Progenitor cell of endocrine pancreas (in vitro differentiated cells): Measurements from ENCODE around the genes ISLR2, ARID3B and LMAN1L.

GRCh38 chr15:72577125-72577924 lies 77.2 kb upstream of the GOLGA6B start:
- PRO-cap: no peak

- PRO-cap: no peak
Observed at GRCh38 chr15:73053595-73054056, 1.4 kb downstream of the NEO1 start.

- PRO-cap: no peak
Observed at GRCh38 chr15:73366828-73367436, 1.8 kb downstream of the HCN4 start.

DNA sequence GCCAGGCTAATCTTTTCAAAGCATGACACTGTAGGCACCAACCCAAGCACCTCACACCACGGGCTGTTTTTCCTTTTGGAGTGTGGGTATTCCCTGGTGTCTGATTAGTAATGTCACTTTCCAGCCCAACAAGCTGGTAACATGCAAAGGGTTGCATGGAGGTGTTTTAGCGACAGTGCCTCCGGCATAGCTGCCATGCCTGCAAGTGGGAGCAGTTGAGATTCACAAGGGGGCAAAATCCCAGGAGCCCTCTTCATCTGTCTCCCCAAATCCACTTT lies 68.3 kb downstream of the NPTN start:
- PRO-cap: no peak

GRCh38 chr15:73684644-73685473 lies 676 bp downstream of the CD276 start:
- PRO-cap: bidirectional peak, plus-strand start at chr15:73685066, minus-strand start at chr15:73684932

GRCh38 chr15:73889352-73889795 lies 16.0 kb downstream of the TBC1D21 start:
- PRO-cap: no peak

GRCh38 chr15:74044191-74044983 lies 38.0 kb downstream of the GOLGA6A start:
- PRO-cap: no peak

- PRO-cap: no peak
Observed at GRCh38 chr15:74129789-74130734, at the start of gene ISLR2. Gene ISLR2, plus strand, starts transcription at chr15:74130586.

DNA sequence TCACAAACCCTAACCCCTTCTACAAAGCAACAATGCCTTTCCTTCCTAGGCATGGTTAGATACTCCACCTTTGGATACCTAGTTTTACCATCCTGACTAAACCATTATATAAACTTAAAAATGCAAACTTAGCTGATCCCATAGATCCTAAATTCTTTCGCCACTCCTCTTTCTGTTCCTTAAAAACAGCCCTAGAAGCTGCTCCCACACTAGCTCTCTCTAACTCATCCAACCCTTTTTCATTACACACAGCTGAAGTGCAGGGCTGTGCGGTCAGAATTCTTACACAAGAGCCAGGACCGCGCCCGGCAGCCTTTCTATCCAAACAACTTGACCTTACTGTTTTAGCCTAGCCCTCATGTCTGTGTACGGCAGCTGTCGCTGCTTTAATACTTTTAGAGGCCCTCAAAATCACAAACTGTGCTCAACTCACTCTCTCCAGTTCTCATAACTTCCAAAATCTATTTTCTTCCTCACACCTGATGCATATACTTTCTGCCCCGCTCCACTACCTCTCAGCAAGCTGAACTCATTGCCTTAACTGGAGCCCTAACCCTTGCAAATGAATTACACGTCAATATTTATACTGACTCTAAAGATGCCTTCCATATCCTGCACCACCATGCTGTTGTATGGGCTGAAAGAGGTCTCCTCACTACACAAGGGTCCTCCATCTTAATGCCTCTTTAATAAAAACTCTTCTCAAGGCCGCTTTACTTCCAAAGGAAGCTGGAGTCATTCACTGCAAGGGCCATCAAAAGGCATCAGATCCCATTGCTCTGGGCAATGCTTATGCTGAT lies 9.8 kb downstream of the CYP11A1 start:
- PRO-cap: no peak

DNA sequence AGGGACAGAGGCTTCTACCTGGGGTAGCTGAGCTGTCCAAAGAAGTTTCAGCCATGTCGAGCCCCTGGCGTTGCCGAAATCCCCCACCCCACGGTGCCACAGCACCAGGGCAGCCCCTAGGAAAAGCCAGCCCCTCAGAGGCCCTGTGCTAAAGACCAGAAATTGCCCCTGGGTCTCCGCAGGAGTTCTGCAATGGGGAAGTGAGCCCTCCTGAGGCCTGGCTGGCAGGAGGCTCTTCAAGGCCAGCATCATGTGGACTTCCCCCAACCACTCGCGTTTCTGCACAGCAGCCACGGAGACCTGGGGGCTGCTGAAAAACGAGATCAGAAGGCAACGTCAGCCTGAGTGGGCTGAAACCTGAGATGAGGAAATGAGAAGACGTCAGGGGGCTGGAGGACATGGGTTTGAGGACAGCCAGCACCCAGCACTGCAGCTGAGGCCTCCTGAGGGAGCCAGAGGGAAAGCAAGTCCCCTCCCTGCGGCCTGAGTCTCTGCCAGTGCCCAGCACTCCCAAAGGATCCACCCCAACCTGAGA lies 29.0 kb upstream of the CYP11A1 start:
- PRO-cap: no peak

GRCh38 chr15:74428431-74428794 lies 5.3 kb downstream of the SEMA7A start:
- PRO-cap: no peak

GRCh38 chr15:74489828-74490552 lies 29.0 kb upstream of the UBL7 start:
- PRO-cap: no peak

GRCh38 chr15:74541107-74541840 lies at the start of gene ARID3B:
Gene ARID3B, plus strand, starts transcription at chr15:74541220.
- PRO-cap: bidirectional peak, plus-strand start at chr15:74541275, minus-strand start at chr15:74541047; bidirectional peak, plus-strand start at chr15:74541733, minus-strand start at chr15:74541505

DNA sequence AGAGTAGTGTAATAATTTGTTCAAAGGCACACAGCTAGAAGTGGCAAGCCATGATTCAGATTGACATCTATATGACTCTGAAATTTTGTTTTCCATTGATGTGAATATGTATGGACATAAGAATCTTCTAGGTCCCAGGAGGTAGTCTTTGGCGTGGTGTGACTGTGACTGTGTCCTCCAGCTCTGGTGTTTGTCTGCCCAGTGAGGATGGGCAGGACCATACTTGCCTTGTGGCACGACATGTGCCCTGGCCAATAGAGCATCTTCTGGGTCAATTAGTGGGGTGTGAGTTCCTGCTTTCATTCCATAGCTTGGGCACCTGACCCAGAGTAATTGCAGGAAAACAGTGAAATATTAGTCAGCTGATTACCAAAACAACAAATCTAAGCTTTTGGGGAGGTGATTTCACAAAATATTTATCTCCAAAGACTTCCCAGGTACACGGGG lies 1.9 kb downstream of the CLK3 start:
- PRO-cap: no peak

- PRO-cap: no peak
Observed at GRCh38 chr15:74624685-74625282, 9.1 kb downstream of the CLK3 start.

DNA sequence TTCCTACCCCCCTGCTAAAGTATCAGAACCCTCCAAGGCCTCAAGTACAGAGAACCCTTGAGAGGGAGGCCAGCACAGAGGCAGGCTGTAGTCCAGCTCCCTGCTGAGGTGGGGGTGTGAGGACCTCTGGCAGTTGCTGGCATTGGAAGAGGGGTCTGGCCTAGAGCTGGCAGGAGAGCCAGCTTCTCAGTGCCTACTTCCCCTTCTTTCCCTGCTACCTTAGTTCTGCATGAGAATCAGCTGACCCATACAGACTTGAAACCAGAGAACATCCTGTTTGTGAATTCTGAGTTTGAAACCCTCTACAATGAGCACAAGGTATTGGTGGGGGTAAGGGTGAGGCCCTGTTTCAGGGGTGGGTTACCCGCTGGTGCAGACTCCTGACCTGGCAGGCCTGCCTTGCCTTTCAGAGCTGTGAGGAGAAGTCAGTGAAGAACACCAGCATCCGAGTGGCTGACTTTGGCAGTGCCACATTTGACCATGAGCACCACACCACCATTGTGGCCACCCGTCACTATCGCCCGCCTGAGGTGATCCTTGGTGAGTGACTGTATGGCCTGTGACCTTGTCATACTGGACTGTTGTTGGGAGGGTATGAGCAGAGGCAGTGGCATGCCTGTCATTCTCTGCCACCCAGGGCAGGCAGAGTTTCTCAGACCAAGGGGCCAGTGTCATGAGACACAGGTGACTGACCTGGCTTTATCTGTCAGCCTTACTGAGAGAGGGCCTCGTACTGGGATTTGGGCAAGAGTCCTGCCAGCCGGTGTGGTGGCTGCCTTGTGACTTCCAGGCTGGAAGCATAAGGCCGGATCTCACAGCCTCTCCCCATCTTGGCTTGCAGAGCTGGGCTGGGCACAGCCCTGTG lies 11.7 kb downstream of the CLK3 start:
- PRO-cap: no peak

DNA sequence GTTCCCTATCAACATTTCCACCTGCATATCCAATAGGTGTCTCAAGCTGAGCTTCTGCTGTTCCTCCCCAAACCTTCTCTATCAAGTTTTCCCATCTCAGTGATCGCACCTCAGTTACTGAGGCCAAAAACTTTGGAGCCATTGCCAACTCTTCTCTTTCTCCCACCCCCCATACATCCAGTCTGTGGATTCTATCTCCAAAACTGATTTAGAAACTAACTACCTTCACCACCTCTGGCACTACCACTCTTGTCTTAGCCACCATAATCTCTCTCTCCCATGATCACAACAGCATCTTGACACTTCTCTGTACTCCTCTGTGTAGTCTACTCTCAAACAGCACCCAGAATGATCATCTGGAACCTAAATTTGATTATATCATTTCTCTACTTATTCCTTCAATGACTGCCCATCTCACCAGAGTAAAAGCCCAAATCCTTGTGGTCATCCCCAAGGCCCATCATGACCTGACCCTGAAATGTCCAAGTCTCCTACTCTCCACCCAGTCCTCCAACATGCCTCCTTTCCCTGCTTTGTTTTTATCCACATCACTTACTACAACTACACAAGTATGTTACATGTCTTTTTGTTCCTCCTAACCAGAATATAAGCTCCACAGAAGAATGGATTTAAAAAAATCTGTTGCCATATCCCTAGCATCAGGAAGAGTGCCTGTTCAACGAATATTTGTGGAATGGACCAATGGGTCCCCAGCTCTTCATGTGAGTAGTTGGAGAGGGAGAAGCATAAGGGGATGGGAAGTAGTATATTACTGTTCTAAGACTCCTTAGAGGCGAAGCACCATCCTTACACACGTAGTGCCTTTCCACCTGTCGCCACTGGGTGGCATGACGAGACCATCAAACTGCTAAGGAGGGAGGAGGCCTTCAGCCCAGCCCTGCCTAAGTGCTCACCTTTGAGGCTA lies 19.1 kb downstream of the CLK3 start:
- PRO-cap: no peak

GRCh38 chr15:74807815-74808487 lies 4.7 kb upstream of the LMAN1L start:
- PRO-cap: no peak

DNA sequence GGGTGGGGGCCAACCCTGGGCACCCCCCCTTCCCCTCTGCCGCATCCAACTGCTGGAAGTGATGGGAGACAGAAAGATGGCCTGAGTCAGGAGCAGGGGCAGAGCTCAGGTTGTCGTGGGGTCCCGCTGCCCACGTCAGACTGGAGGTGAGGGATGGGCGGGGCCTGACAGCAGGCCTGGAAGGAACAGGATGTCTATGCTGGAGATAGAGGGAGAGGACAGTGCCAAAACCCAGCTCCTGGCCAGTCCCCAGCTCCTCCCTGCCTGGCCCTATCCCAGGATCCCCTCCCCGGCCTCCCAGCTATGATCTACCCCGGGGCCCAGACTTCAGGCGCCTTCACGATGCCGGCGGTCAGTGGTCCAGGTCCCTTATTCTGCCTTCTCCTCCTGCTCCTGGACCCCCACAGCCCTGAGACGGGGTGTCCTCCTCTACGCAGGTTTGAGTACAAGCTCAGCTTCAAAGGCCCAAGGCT lies at the start of gene LMAN1L:
LMAN1L (plus strand) TSS at position 323 of the 473 bp plus-strand sequence.
- PRO-cap: no peak

GRCh38 chr15:74843437-74843883 lies 504 bp upstream of the ULK3 start:
- PRO-cap: no peak